Metanephros (tissue), 2 donors: ENCODE measurements around a stretch of chr15.

DNA sequence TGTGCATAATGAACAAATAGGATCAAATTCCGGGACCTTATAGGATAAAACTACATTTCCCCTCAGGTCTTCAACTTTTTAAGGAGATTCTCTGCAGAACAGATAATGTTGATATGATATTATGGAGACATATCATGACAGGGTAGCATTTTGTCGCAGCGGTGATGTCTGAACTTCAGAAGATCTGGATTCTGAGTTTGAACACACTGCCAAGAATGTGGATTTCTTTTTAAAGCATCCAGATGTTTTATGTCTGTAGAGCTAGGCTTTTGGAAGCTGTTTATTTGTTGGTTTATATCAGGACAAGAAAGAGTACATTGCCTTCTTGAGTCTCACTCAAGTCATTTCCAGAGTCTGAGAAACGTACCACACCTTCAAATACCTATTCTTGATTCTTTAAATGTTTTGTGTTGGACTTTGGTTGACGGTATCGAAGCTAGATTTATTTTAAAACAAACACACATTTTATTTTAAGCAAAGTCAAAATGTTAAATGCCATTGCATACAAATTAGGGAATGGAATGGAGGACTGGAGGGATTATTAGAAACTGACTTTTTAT, 1047.6 kb downstream of the MCTP2 start:
- RAMPAGE, long total RNA = no peak

GRCh38 chr15:95281660-95282127, 1048.8 kb upstream of the NR2F2 start:
- RAMPAGE, long total RNA = no peak

GRCh38 chr15:95286106-95286766, 1044.3 kb upstream of the NR2F2 start:
- RAMPAGE, long total RNA = no peak

GRCh38 chr15:95328984-95329941, 1001.2 kb upstream of the NR2F2 start:
- RAMPAGE, long total RNA = no peak

- RAMPAGE, long total RNA = no peak
Observed at GRCh38 chr15:95350837-95351253, 979.7 kb upstream of the NR2F2 start.

- RAMPAGE, long total RNA = no peak
Observed at GRCh38 chr15:95477620-95478067, 852.9 kb upstream of the NR2F2 start.

DNA sequence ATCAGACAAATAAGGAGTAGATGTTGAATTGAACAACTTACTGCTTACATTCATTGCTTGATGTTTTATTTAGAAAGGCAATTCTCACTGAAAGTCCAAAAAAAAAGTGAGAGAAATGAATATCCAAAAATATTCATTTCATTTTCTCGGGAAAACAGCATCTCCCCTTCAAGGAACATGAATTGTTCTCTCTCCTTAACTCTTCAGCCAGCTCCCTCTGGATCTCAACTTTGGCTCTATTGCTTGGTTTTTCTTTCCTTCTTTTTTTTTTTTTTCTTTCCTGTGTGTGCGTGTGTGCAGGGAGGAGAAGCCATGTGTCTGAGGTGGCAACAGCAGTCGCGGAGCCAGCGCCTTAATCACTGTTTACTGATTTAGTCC, 835.7 kb upstream of the NR2F2 start:
- RAMPAGE, long total RNA = no peak

- RAMPAGE, long total RNA = no peak
Observed at GRCh38 chr15:95875013-95875542, 455.4 kb upstream of the NR2F2 start.

- RAMPAGE, long total RNA = no peak
Observed at GRCh38 chr15:96341799-96342507, 11.5 kb downstream of the NR2F2 start.

DNA sequence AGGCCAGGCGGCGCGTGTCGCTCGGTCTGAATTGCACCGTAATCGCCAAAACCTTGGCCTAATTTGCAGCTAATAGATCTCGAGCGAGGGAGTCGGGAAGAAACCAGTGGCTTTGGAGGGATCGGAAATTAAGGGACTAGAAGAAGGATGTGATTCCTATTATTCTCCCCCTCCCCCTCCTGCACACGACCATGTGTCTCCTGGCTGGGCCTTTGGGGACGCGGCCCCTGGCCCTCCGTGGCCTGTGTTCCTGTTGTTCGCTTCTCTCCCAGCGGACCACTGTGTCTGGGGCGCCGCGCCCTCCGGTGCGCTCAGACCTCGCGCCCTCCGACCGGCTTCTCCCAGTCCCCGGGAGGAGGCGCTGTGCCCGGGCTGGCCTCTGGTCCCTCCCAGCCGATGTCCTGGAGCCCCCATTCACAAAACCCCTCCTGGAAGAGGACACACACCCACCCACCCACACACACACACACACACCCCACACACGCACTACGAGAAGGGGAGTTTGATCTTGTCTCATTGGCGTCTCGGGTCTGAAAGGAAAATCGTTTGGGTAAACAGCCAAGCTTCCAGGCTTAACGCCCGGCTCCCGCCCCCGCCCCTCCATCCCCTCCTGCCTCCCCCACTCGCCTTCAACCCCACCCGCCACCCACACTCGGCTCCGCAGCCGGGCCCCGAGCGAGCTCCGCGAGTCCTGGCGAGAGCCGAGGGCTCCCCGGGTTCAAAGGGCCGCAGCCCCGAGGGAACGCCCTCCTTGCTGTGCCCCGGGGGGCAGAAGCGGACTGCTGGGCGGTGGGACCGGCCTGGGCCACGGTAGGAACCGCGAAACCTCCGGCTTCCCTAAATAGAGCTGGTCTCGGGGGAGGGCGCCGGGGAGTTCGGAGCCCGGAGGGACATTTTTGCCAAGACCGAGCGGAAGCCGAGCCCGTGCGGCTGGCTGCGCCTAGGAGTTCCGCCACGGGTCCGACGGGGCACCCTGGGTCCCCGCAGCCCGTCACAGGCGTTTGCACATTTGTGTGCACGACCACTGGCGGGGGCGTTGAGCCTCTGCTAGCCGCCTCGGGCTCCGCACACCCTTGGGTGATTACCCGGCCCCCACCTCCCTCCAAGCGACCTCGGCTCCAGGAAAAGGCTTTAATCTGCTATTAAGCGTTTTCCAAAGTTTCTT, 23.6 kb downstream of the NR2F2 start:
- RAMPAGE, long total RNA = no peak

DNA sequence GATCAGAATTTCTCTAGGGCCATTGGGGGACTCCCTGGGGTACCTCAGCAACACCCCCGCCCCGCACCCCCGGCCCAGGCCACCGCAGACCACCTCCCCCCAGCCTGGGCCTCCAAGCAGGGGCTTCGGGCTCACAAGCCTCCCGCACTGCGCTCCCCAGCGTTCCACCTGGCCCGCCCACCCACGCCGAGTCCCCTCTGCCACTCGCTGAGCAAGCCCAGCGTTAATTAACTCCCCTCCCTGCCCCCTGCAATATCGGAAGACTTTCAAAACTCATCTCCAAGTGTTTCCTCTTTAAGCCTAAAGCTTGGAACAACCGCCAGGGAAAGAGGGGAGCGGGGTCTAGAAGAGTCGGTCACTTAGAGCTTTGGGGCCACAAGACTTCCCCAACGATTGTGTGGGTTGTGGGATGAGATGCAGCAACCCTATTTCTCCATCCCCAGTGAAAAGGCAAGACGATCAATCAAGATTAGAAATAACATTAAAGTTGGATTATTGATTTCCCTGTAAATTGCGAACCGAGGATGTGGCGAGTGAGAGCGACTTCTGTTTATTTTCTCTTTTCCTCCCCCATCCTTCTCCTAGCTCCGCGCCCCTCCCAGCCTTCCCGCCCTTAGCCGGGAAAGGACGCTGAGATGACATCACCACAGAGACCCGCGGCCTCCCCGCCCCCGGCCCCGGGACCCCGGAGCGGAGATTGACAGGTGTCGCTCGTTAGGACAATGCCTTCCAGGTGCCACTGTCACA, 30.2 kb downstream of the NR2F2 start:
- RAMPAGE, long total RNA = no peak

DNA sequence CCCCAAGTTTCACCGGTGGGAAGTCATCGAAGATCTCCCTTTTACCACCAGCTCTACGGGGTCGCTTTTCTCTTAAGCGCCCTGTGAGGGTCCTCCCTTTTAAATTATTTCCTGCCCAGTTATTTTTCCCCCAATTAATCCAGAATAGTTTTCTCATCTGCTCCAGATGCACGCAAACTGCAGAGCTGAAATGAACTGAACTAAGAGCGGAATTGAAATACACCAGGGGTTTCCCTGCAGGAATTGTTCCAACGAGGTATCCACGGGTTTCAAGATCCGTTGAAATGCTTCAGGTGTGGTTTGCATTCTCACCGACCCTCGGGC, 87.0 kb downstream of the NR2F2 start:
- RAMPAGE, long total RNA = no peak

GRCh38 chr15:97319395-97319826, 641.1 kb upstream of the ARRDC4 start:
- RAMPAGE, long total RNA = no peak

DNA sequence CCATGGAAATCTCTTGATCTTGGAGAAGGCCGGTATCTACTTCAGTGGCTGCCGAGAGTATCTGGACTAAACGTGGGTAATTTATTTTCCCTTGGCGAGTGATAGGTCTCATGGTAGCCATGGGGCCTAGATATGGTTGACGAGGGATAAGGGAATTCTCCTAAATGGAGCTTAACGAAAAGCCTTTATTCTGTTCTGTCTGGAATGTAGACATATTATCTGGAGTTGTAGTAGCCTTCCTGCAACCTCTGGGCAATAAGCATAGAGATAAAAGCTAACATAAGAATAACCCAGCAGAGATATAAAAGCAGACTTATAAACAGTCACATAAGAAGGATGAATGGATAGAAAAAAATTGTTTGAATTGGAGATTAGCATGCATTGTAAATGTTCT, 281.3 kb upstream of the ARRDC4 start:
- RAMPAGE, long total RNA = no peak

- RAMPAGE, long total RNA = no peak
Observed at GRCh38 chr15:97947733-97948338, 12.7 kb upstream of the ARRDC4 start.

- RAMPAGE, long total RNA = no peak
Observed at GRCh38 chr15:98103507-98103838, 143.0 kb downstream of the ARRDC4 start.

- RAMPAGE, long total RNA = no peak
Observed at GRCh38 chr15:98651565-98652532, 3.5 kb downstream of the IGF1R start.

DNA sequence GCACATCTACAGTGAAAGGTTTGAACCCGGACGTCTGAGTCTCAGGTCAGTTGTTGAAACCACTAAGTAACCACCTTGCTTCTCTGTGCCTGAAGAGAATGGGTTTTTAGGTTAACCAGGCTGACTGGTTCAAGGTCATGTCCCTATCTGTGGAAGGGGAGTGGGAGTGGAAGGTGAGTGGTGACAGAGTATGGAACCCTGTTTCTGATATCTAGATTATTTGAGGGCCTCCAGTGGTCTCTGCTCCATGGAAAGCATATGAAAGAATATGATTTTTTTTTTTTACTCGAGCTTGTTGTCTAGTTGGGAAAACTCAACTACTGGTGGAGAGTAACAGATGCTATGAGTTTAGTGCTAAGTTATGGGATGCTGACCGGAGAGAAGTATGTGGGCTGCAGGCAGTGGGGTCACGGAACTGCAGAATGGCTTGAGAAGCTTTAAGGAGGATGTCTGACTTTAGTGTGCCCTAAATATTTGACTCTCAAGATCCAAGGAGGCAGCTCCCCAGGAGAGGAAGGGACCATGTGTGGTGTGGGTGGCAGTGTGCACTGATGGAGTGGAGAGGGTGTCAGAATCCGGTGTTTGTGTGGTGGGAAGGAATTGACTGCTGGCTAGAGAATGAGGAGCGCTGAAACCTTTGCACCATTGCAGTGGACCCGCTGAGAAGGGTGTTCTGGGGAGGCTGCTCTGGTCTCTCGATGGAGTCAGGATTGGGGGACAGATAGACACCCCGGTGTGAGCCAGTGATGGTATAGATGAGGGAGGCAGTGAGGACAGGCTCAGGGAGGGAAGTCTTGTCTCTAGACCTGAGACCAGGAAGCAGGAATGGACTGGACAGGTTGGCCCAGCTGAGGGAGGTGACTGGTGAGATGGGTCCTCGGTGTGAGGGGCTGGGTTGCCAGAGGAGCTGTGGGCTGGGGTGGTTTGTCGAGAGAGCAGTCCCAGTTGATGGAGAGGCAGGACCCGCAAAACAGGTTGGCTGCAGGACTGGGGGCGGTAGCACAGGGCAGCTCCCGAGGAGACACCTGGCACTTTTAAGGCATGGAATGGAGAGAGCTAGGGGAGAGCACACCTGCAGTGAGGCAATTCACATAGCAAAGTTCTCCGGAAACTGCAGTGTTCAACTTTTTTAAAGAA, 14.3 kb downstream of the IGF1R start:
- RAMPAGE, long total RNA = no peak

DNA sequence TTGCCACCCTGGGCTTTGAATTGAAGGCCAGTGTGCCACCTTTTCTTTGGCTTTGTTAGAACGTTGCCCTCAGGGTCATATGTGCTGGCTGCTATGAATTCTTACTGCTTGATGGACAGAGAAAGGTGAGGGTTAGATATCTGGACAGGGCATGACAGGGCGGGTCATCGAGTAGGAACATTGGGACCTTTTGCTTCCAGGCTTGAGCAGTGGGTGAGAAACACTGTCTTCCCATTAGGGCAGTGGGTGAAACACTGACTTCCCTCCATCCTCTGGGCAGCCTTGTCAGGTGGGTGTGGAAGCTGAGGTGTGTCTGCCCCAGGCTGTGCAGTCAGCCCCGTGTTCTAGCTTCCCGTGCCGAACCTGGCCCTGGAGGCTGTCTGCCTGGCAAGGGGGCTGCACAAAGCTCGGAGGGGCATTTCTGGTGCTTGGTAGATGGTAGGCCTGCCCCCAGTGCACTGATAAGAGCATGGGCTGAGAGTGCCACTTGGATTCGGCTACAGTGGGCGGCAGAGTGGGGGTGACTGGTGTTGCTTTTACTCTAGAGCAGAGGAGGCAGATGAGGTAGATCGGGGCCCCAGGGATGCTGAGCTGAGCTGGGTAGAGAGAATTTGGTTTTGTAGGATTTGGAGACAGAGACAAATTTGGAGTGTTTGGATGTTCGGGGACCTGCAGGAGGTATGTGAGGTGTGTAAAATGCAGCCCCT, 21.2 kb downstream of the IGF1R start:
- RAMPAGE, long total RNA = no peak

- RAMPAGE, long total RNA = no peak
Observed at GRCh38 chr15:98674354-98674865, 26.1 kb downstream of the IGF1R start.